Parietal lobe (tissue), 2 donors: Measurements from ENCODE around the genes KLHL18 and SMARCC1.

GRCh38 chr3:46952903-46953569 is 23.5 kb downstream of the CCDC12 start:
- RAMPAGE, long total RNA, result no peak

DNA sequence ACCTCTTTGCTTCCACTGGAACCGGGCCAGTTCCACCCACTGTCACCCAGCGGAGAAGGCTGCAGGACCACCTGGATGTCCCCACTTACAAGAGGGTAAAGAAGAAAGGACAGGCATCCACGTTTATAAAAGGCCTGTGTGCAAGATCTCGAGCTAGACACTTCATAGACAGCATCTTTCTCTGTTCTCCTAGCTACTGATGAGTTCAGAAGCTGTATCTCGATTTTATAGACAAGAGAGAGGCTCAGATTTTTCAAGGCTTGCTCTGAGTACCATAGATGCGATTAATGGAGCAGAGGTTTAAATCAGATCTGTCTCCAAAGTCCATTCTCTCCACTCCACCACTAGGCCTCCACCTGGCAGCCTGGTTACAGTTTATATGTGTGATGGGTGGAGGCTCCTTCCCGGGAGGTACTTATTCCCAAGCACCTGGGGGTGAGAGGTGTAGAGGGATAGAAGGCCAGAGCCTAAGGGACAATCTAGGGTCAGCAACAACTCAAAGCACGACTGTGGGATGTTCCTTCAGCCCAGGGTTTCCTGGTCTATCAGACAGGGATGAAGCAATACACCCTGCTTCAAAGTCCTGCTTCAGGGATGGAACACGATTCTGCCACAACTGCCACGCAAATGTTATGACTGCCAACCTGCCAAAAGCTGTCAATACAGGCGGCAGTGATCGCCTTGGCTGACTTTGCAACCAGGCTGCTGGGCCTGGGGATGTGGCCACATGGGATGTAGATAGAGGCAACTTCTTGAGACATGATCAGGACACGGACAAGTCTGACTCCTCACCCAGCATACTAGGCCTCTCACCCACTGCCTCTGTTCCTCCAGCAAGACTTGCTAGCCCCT is 8.0 kb downstream of the CCDC12 start:
- RAMPAGE, long total RNA, result no peak

- RAMPAGE, long total RNA, result no peak
These were observed 2.3 kb downstream of the NBEAL2 start for GRCh38 chr3:46981459-46982522.

- RAMPAGE, long total RNA, result no peak
These were observed 40.6 kb downstream of the NBEAL2 start for GRCh38 chr3:47020023-47020570.

DNA sequence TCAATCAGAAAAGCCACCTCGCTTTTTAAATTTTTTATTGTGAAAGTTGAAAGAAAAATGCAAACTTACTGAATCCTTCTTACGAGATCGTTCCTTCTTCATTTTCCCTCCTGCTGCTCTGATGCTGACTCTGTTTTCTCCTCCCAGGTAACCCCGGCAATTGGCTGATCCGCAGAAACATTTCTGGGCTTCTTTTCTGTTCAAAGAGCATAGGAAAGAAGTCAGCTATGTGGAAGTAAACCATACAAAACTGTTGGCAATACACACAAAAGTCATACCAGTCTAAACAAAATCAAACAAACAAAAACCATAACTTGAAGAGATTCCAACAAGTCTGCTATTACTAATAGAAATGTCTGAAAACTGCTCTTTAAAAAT is 66.0 kb downstream of the SETD2 start:
- RAMPAGE, long total RNA, result no peak

GRCh38 chr3:47121180-47122477 is 42.3 kb downstream of the SETD2 start:
- RAMPAGE, long total RNA, result no peak

DNA sequence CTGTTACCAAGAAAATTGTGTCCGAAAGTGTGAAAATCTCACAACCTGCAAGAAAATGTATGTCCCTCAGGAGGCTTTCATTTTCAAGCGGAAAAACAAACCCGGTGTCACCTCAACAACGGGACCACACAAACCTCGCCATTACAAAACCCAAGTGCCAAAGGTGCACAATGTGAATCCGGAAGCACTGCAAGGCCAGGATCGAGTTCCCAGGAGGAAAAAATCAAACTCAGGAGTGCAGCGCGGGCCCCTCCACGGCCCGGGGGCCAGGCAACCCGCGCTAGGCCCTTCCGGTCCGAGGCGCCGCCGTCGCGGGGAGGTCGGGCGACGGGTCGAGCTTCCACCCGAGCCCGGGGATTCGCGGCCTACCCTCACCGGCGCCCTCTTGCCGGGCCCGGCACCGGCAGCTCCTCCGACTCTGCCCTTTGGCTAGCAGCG is 835 bp downstream of the SETD2 start:
- RAMPAGE, long total RNA, result no peak

DNA sequence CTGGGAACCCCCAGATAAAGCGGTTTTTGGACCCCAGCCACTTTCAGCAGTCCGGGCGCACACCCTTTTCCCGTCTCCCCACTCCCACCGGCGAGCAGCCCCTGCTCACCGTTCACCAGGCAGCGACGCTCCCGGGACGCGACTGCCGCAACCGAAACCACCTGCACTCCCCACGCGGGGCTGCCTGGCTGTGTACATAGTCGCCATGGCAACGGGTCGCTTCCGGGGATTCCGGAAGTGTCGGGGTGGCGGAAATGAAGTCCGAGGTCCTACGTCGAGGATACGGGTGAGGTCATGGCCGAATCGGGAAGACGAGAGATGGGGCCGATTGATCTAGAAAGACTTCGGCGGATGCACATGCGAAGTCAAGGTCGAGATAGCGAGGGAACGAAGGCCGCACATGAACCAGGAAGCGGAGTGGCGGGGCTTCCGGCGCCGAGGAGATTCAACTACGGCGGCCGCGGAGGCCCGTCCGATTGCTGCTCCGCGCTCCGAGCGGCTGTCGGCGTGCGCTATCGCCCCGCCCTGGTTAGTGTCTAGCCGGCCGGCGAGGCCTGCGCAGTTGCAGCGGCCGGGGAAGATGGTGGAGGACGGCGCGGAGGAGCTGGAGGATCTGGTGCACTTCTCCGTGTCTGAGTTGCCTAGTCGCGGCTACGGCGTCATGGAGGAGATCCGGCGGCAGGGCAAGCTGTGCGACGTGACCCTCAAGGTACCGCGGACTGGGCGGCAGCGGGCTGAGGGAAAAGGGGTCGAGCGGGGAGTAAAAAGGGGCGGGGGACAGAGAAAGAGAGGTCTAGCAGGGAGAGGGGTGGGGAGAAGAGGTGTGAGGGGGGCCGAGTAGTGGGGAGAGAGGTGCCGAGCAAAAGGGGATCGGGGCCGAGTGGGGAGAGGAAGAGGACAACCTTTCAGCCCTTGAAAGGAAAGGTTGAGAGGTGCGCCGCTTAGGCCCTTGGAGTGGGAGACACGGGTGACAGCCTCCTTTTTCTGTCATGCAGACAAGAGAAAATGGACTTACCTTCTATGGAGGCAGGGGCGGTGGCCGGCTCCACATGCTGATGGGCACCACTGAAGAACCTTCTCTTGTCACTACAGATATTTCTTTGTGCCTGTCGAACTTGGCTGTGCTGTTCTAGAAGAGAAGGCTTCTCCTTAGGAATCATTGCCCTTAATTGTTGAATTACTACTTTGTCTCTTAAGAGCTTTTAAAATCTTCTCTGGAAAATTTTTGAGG is at the start of gene KLHL18:
TSS of gene KLHL18 (plus strand) at position 559 of the 1,231 bp plus-strand sequence.
- RAMPAGE, long total RNA, result no peak

DNA sequence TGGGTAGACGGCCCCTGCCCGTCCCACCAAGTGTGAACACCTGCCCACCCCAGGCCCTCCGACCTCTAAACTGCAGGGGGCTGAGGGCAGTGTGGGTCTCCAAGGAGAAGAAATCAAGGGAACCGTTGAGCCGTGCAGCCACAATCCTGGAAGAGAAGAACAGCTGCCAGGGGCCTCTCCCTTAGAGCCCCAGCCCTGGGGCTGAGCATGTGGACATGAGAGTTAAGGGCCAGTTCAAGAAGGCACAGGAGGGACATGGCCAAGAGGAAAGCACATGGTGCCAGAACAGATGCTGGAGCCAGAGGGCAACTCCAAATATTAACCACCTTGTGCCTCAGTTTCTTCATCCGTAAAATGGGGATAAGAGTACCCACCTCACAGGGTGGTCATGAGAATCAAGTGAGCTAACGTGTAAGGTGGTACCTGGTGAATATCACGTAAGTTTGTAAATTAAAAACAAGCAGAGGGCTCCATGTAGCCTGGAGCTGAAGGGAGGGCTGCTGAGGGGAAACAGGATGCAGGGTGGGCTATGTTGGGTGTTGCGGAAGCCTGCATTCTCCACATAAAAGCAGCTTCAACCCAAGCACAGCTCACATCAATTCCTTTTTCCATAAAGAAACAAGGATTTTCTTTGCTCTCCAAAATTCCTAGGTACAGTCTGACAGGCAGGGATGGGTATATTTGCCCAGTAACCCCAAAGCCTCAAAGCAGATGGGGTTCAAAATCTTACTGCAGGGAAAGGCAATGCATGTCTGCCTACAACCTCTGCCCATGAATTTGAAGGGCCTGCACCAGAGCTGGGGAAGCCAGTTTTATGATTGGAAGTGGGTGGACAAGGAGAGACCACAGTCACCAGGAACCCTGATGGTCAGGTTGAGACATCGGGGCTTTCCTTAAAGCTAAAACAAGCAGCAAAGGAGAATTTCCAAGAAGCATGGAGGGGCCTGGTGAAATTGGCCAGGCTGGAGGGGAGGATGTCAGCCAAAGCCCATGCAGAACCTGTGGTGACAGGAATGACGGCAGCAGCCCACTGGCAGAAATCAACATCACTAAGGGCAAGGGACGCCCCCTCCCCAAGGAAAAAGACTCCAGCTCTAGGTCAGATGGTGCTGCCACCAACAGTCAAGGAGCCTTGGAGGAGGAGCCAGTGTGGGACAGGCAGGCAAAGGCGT is 34.6 kb downstream of the PTPN23 start:
- RAMPAGE, long total RNA, result no peak

- RAMPAGE, long total RNA, result no peak
These were observed 2.3 kb upstream of the ELP6 start for GRCh38 chr3:47515798-47516268.

GRCh38 chr3:47536010-47536951 is 22.8 kb upstream of the ELP6 start:
- RAMPAGE, long total RNA, result no peak

GRCh38 chr3:47780957-47781588 is 620 bp downstream of the SMARCC1 start:
- RAMPAGE, long total RNA, result no peak

- RAMPAGE, long total RNA, result no peak
These were observed at the start of gene SMARCC1 for GRCh38 chr3:47781589-47782692. Gene SMARCC1, minus strand, starts transcription at chr3:47781893.

GRCh38 chr3:47961729-47962076 is 54.5 kb downstream of the MAP4 start:
- RAMPAGE, long total RNA, result no peak

GRCh38 chr3:48018826-48019374 is 2.7 kb upstream of the MAP4 start:
- RAMPAGE, long total RNA, result no peak

- RAMPAGE, long total RNA, result no peak
These were observed 8.1 kb upstream of the ZNF589 start for GRCh38 chr3:48232620-48233298.

DNA sequence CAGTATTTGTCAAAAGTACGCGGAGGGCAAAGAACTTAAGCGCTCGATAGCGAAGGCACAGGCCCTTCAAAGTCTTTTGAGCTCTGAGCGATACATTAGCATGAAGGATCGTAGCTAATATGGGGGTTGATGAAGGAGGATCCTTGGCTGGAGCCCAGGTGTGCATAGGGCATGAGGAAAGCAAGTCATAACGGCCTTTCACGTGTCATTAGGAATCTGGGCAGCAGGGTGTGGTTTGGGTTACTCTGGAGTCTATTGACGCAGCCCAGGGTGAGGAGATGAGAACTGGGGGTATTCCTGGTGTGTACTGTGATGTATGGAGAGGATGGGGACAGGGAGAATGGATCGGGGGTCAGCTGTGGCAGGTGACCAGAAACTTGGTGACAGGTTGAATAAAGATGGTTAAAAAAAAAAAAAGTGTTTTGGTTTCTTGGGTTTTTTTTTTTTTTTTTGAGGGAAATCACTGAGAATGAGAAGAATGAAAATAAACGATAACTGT is 712 bp upstream of the NME6 start:
- RAMPAGE, long total RNA, result no peak

DNA sequence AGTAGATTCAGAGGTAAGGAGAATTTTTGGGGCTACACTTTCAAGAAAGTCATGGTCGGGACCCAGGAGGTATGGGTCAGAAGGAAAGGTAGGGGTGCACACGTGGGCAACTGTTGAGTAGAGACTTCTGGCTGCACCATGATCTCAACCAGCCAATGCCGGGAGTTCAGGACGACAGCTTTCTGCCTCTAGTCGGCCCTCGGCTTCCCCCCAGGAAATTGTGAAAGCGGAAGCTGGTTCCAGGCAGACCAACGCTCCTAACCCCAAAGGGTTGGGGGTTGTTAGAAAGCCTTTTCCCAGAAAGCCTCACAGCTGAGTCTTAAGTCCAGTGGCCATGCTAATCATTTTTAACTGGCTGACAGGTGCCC is 1.8 kb upstream of the SPINK8 start:
- RAMPAGE, long total RNA, result no peak

DNA sequence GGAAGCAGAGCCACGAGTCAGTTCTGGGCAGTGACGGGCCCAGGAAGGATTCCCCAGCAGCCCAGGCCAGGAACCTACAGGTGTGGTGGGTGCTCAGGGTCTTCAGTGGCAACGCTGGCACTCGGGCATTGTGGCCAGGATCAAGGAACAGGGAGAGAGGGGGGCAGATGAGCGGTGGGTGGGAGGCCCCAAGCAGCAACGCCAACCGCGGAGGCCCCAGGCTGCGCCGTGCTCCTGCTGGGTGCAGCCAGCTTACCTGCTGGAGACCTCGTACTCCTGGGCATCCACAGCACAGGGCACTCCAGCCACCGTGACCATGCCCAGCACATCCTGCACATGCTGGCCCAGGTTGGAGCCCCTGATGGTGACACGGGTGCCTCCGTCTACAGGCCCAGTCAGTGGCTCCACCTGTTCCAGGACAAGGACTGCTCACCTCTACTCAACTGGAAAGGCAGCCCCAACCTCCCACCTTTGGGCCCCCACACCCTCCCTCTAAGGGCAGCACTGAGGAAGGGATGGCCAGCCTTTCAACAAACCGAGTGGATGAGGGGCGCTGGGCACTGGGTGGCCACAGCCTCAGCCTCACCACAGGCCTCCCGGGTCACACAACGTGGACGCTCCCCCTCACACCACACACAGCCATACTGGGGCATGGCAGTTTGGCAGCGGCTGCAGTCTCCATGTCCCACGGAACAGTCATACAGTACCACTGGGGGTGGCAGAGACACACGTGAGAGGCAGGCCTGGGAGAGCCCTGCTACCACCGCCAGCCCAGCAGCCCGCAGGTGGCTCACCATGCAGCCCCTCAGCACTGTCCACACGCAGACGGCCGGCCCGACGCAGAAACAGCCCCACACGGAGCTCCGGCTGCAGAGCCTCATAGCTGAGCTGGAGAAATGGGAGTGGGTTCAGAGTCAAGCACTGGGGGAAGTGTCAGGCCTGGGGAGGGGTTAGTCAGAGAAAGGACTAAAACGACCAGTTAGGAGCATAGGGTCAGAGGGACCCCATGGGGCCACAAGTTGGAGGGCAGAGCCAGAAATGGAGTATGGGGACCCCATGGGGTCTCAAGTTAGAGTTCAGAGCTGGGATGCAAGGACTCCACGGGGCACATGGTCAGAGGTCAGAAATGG is 11.9 kb downstream of the PLXNB1 start:
- RAMPAGE, long total RNA, result no peak

DNA sequence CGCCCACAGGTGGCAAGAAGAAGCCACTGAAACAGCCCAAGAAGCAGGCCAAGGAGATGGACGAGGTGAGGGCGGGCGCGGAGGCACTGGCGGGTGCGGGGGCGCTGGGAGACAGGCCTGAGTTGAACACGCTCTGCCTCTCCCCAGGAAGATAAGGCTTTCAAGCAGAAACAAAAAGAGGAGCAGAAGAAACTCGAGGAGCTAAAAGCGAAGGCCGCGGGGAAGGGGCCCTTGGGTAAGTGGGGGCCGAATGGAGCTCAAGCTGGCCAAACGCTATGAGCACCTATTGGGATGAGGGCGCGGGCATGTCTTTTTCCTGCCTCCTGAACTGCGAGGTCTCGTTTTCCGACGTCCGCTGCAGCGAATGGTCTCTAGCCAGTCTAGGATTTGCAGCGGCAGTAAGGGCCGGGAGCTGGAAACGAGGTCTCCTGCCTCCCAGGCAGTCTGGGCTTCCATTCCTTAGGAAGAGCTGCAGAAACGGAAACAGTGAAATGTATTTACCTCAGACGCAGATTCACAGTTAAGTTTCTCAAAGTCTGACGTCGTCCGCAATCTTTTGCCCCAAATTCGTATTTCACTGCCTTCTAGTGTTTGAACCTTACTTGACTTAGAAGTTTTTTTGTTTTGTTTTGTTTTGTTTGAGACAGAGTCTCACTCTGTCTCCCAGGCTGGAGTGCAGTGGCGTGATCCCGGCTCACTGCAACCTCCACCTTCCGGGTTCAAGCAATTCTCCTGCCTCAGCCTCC is 510 bp downstream of the TMA7 start:
- RAMPAGE, long total RNA, result no peak